Skin of body (tissue), 2 donors: ENCODE measurements around the genes CHN1 and HOXD11.

DNA sequence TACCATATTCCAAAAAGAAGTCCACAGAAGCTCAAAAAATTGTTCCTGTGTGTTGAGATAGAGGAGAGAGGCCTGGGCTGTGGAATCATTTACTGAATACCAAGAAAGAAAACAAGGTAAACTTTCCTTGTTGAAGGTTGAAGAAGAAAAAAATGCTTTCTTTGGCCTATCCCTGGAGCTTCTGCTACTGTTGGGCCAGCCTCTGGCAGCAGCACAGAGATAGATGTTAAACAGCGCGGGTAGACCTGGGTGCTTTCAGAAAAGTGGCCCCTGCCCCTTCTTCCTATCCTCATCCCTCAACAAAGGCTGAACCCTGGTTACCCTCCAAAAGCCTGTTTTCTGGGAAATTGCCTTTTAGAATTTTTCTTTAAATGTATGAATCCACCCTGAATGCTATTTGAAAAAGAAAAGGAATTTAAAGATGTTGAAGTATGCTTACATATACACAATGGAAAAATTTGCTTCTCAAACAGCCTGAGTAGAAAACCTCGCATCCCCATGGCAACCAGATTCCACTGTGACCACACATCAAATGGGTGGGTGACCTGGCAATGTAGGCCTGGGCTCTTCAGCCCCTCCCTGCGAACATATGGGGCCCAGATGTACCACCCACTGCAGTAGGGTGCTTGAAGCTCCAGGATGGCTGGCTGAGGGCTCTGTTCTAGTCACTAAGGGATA is 23.3 kb upstream of the CHRNA1 start:
- RAMPAGE, long total RNA = no peak

DNA sequence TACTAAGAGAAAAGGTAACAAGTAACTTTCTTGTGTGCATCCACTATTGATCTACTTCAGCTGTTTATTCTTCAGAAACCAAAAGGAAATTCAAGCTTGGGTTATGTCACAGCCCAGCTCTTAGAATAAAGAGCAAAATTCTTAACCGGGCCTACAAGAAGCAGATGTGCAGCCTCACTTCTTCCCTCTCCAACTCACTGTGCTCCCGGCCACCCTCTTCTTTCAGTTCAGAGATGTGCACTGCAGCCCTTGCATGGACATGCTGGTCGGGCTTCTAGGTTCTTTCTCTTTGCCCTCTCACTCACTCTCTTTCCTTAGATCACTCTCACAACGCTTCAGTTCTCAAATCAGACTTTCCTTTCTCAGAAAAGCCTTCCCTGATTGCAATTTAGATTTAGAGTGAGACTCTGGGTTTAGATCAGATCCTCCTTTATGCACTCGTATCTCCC is 104.1 kb downstream of the CHN1 start:
- RAMPAGE, long total RNA = no peak

- RAMPAGE, long total RNA = no peak
Observed at GRCh38 chr2:175004848-175006067, at the start of gene CHN1. Gene CHN1, minus strand, starts transcription at chr2:175005381.

DNA sequence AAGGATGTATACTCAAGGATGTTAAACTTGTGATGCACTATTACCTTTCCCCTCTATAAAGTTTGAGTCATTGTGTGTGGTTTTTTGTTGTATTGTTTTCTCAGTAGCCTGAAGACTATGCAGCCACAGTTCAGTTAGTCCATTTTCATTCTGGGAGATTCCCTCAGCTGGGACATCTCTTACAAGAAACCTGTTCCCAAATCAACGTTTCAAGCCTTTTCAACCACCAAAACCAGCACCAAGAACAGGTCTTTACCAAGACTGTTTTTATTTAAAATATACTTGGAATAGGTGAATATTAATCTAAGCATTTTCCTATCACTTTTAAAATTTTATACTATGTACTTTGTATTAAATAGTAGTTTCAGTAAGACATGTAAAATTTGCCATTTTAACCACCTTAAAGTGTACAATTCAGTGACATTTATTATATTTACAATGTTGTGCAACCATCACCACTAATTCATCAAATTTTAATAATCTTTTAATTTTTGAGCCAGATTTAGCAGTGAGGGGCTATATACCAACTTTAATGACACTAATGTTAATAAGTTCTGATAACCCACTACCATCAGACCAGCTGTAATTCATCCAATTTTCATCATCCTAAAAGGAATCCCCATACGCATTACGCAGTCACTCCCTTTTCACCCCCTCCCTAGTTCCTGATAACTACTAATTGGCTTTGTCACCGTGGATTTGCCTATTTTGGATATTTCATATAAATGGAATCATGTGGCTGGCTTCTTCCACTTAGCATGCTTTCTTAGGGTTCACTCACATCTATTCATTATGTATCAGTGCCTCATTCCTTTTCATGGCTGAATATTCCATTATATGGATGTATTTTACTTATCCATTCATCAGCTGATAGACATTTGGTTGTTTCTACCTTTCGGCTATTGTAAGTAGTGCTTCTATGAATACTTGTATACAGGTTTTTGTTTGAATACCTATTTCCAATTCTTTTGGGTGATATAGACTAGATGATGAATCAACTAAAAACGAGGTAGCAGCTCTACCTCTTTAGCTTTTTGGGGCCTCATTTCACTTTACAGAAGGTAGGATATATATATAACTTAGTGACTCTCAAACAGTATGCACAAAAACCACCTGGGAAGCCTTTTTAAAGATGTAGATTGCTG is 5.1 kb downstream of the ATP5MC3 start:
- RAMPAGE, long total RNA = no peak

DNA sequence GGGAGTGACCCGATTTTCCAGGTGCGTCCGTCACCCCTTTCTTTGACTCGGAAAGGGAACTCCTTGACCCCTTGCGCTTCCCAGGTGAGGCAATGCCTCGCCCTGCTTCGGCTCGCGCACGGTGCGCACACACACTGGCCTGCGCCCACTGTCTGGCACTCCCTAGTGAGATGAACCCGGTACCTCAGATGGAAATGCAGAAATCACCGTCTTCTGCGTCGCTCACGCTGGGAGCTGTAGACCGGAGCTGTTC is 306.1 kb upstream of the ATP5MC3 start:
- RAMPAGE, long total RNA = no peak

DNA sequence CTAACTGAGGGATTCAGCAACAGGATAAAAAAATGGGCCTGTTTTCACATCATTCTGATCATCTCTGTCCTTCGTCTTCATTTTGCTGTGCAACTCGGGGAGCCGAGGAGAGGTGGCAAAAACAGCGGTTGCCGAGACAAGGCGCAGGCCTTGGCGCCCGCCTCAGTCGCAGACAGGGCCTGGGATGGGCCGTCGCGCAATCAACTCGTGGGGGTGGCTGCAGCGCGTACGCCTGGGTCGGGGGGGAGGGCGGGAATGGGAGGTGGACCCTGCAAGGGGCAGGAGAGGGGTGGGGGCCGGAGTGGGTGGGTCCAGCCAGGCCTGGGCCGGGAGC is 322 bp upstream of the HOXD13 start:
- RAMPAGE, long total RNA = no peak

GRCh38 chr2:176106449-176107484 is at the start of gene HOXD11:
Gene HOXD11, plus strand, starts transcription at chr2:176107280.
- RAMPAGE, long total RNA = no peak

DNA sequence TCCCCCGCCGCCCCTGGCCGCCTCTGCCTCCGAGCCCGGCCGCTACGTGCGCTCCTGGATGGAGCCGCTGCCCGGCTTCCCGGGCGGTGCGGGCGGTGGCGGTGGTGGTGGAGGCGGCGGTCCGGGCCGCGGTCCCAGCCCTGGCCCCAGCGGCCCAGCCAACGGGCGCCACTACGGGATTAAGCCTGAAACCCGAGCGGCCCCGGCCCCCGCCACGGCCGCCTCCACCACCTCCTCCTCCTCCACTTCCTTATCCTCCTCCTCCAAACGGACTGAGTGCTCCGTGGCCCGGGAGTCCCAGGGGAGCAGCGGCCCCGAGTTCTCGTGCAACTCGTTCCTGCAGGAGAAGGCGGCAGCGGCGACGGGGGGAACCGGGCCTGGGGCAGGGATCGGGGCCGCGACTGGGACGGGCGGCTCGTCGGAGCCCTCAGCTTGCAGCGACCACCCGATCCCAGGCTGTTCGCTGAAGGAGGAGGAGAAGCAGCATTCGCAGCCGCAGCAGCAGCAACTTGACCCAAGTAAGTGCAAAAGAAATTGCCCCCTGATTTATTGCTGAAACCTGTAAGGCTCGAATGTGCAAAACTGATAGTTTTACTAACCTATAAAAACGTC is 655 bp downstream of the HOXD9 start:
- RAMPAGE, long total RNA = no peak

DNA sequence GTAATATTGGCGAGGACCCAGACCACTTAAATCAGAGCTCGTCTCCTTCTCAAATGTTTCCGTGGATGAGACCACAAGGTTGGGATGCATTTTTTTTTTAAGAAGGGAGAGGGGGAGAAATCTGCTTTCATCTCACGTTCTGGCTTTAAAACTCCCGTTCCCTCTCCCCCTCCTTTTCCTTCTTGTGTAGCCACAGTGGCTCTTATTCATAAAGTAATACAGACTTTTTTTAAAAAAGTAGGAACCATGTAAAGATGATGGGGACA is 1.3 kb downstream of the HOXD8 start:
- RAMPAGE, long total RNA = no peak

DNA sequence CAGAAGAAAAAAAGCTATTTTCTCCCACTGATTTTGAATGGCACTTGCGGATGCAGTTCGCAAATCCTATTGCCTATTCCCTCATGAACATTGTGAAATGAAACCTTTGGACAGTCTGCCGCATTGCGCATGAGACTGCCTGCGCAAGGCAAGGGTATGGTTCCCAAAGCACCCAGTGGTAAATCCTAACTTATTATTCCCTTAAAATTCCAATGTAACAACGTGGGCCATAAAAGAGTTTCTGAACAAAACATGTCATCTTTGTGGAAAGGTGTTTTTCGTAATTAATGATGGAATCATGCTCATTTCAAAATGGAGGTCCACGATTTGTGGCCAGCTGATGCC is 8.4 kb downstream of the HOXD8 start:
- RAMPAGE, long total RNA = no peak

DNA sequence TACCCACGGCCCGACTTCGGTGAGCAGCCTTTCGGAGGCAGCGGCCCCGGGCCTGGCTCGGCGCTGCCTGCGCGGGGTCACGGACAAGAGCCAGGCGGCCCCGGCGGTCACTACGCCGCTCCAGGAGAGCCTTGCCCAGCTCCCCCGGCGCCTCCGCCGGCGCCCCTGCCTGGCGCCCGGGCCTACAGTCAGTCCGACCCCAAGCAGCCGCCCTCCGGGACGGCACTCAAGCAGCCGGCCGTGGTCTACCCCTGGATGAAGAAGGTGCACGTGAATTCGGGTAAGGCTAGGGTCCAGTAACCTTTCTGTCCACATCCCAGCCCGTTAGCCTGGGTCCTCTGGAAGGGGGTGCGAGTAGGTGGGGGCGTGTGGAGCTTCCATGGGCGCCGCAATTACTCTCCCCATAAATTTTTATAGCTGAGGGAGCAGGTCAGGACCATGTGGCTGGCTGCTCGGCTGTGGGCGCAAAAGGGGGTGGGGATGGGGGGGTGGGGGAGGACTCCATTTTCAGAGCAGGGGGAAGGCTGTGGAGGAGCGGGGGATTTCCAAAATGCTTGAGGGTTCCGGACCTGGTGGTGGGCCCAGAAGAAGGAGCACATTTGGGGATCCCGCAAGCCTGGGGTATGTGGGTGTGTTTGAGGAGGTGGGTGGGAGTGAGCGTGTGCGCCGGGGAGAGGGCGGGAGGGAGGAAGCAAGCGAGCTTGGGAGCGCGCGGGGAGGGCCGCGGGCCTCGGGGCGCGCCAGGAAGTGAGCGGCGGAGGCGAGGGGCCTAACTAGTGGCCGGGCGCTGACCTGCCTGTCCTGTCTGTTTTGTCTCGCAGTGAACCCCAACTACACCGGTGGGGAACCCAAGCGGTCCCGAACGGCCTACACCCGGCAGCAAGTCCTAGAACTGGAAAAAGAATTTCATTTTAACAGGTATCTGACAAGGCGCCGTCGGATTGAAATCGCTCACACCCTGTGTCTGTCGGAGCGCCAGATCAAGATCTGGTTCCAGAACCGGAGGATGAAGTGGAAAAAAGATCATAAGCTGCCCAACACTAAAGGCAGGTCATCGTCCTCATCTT is 770 bp downstream of the HOXD4 start:
- RAMPAGE, long total RNA = no peak

- RAMPAGE, long total RNA = no peak
Observed at GRCh38 chr2:176157417-176158418, 611 bp downstream of the HOXD3 start.

DNA sequence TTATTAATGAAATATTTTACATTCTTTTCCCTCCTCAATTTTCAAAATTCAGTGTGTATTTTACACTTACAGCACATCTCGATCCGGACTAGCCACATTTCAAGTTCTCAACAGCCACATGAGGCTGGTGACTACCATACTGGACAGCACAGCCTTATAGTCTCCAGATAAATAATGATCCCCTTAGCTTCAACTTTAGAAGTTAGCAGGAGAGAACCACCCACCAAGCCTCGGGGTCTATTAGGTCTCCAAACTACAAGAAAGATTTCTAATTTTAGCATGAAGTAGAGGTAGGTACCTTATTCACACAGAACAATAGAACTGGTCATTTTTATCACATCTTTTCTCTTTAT is 95.3 kb upstream of the HNRNPA3 start:
- RAMPAGE, long total RNA = no peak

DNA sequence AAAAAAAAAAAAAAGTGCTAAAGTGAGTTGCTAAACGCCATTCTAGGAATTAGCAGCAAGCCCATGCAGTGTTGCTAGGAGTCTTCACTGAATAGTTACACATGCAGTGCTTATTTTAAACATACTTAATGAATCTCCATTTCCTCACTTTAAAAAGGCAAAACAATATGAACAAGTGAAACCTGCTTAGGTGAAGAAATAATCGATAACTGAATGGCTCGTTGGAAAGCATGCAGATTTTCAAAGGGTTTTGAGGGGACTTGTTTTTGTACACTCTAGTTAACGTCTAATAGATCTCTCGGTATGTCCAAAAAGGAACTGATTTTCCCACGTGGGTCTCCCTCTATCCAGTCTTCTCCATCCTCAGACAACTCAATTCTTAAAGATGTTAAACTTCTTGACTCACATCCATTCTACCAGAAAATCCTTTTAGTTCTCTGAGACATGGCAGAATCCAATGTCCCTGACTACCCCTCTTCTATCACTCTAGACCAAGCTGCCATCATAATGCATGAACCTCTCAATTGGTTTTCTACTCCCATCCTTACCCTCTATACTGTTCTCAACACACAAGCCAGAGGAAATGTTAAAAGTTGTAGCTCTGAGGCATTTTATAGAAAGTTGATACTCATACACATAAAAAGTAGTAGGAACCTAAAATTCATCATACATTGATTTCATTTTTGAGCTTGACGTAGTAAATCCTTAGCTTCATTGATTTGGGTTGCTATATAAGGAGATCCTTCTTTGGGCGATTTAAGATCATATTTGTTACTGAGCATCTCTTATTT is 16.1 kb downstream of the HNRNPA3 start:
- RAMPAGE, long total RNA = no peak

DNA sequence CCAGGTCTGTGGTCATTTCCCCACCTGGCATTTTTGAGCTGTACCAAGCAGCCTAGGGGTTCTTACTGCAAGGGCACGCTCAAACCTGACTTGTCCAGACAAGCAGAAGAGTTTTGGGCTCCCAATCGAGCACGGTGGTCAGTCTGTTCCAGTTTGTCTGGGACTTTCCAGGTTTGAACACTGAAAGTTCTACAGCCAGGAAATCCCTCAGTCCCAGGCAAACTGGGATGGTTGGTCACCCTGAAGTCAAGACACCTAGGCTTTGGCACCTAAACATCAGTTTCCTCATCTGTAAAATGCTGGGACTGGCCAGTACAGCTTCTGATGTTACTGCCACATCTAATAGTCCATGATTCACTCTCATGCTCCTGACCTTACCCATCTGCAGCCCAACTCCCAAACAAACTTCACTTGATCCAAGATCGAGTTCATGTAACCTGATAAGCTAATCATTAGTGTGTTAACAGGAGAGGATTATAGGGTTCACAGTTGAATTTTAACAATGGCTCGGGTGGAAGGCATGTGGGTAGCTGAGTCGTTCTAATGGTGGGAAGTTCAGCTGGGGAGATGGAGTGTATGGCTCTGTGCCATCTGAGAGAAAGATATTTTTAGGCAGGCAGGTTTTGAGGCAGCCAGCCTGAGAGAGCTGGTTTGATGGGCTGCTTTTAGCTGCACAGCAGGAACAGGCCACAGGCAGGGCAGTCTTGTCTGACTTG is 17.5 kb upstream of the NFE2L2 start:
- RAMPAGE, long total RNA = no peak

GRCh38 chr2:177323064-177323399 is 58.5 kb upstream of the NFE2L2 start:
- RAMPAGE, long total RNA = no peak

DNA sequence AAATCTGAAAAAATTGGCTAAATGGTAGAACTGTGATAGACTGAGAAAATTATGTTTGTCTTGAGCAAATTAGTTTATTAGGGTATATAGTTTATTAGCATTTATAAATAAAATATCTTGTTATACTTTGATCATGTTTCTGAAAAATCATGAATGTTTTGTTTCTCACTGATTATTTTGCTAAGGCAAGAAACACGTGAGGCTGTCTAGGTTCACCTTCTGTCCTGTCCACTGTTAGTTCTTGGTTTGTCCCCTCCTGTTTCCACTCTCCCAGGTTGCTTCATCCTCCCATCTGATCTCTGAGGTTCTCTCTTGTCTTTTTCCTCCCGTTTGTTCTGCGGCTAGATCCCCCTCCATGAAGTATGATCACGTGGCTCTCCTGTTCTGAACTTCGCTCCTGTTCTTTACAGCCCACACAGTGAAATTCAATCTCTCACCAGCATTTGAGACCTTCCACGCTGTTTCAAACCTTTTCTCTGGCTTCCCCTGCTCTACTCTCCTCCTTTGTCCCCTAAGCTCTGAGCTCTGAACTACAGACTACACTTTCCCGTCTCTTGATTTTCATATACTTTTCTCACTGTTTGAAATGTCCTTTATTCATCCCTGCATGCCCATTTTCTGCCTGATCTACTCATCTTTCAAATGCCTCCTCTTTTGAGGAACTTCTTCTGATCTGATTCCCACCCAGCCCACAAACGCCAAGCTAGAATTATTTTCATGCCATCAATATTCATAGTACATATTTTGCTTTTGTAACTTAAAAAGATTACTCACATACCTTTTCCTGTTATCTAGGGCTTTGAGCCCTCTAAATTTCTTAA is 83.4 kb downstream of the OSBPL6 start:
- RAMPAGE, long total RNA = no peak

DNA sequence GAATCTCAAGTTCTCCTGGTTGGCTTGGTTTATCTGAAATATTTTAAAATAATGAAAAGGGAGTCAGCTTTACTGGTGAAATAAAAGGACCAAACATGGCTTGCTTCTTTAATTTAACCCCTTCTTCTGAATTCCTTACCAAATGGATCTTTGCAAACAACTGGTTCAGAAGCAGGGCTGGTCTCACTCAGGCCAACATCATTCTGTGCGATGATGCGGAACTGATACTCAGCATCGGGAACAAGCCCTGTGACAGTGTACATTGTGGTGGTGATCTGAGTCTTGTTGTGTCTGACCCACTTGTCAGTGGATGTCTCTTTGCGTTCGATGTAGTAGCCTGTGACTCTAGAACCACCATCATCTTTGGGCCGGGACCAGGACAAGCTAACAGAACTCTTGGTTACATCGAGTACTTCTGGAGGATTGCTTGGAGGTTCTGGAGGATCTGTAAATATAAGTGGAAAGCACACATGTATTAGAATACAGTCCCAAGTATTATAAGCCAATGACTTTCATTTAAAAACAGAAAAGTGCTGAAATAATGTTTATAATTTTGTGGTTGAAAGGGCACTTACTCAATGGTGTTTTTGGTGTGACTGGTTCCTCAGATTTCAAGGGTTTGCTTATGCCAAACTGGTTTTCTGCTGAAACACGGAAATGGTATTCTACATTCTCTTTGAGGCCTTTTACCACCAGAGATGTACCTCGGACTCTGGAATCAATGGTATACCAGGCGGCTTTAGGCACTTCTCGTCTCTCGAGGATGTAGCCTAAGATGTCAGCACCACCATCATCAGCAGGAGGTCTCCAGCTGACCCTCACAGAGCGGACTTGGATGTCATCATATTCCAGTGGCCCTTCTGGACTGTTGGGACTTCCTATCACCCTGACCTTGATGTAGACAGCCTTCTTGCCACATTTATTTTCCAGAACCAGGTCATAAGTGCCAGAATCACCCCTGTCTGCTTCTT is 58.8 kb downstream of the PLEKHA3 start:
- RAMPAGE, long total RNA = no peak

DNA sequence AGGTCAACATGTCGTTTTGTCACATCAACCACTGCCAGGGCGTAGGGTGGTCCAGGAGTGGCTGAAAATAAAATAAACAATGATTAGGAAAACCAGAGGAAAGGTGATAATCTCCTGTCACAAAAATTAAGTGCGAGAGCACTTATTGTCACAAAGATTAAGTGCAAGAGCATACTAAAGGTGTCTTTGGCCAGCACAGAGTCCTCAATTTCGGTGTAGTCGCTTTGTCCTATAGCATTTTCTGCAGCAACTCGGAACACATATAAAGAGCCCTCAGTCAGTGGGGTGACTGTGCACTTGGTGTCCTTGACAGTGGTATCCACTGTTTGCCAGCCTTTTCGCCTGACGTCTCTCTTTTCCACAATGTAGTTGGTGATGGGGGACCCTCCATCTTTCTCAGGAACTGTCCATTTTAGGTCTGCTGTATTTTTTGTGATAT is 131.9 kb downstream of the PLEKHA3 start:
- RAMPAGE, long total RNA = no peak

GRCh38 chr2:178713786-178714463 is 93.3 kb downstream of the TTN start:
- RAMPAGE, long total RNA = no peak